Body of pancreas (tissue), 2 donors: ENCODE measurements around the genes OR4N2, KLHL33, APEX1, RNASE12, EDDM3A, RNASE3 and ARHGEF40.

- PRO-cap, result no peak
- RAMPAGE, long total RNA, 2 experiments, result no peak in any of the 2 experiments
Observed at GRCh38 chr14:19803569-19804046, at the start of gene OR4N2. Gene OR4N2 (plus strand): TSS chr14:19803770.

GRCh38 chr14:20376130-20376739 is 32.8 kb downstream of the PARP2 start:
- PRO-cap, result no peak
- RAMPAGE, long total RNA, 2 experiments, result no peak in any of the 2 experiments

DNA sequence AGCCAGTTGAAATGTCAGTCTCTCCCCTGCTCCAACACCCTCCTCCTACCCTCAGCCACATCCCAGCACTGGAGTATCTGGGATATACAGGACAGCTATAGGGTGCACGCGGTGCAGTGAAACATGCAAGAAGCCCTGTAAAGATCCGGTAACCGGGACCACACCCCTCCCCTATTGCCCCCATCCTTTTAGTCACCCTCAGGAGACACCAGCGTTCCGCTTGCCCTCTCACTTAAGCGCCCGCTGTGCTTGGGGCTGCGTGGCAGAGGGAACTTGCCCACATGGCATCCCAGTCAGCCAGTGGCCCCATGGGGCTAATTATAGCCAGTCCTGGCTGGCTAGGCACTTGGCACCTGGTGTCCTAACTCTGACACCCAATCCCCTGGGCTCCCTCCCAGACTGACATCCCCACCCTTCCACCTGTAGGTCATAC is at the start of gene KLHL33:
KLHL33 (minus strand) TSS at position 264 of the 433 bp plus-strand sequence.
- PRO-cap, result no peak
- RAMPAGE, long total RNA, 2 experiments, result no peak in any of the 2 experiments

- PRO-cap, result bidirectional peak, plus-strand start at chr14:20455233, minus-strand start at chr14:20455044; unidirectional peak, plus-strand start at chr14:20455499
- RAMPAGE, long total RNA, 2 experiments, result start-site peak on the plus strand in 2 of 2 experiments, at chr14:20455224-20455259 at its widest, 318 to 420 reads per replicate
Observed at GRCh38 chr14:20455127-20455990, at the start of gene APEX1. Gene APEX1 (plus strand): TSS chr14:20455226.

DNA sequence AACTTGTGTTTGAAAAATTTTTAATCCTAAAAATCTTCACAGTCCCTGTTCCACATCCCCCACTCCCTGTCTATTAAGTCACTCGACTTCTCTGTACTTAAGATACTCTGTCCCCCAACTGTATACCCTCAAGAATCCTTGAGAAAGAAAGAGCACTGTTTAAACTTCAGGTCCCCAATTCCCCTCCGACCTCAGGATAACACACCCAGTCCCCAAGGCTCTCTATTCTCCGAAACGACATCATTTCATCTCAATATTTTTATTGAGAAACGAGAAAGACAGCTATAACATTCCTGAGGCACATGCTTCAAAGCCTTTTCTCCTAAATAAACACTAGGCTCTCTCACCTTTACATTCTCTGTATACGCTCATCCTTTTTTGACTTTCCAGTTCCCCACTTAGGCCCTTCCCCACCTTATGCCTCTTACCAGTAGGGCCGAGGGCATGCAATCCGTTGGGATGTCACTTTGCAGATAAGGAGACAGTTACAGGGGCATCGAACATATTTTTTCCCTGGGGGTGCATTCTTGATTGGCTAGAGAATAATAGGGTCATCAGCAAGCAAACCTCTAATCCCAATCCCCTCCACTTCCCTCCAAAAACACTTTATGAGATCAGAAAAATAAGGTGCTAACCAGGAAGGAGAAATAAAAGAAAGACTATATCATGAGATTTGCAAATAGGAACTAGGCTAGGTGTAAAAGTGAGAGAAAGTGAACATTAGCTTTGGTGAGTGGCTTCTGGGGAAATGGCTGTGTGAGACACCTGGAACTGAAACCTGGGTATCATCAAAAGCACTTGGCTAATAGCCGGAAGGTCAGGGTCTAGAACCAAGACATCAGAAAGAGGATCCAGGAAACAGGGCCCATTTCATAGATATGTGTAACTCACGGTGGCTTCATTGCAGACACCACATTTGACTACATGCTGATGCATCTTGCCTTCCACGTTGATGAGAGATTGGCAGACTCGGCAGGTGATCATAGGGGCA is 1.2 kb downstream of the PIP4P1 start:
- PRO-cap, result no peak
- RAMPAGE, long total RNA, 2 experiments, result no peak in any of the 2 experiments

GRCh38 chr14:20469940-20471044 is 1.1 kb downstream of the PNP start:
- PRO-cap, result bidirectional peak, plus-strand start at chr14:20470185, minus-strand start at chr14:20470044
- RAMPAGE, long total RNA, 2 experiments, result no peak in any of the 2 experiments

- PRO-cap, result no peak
- RAMPAGE, long total RNA, 2 experiments, result no peak in any of the 2 experiments
Observed at GRCh38 chr14:20591222-20591803, at the start of gene RNASE12. Gene RNASE12 (minus strand): TSS chr14:20591376.

- PRO-cap, result no peak
- RAMPAGE, long total RNA, 2 experiments, result no peak in any of the 2 experiments
Observed at GRCh38 chr14:20745689-20745955, at the start of gene EDDM3A. Gene EDDM3A (plus strand): TSS chr14:20745887.

- PRO-cap, result no peak
- RAMPAGE, long total RNA, 2 experiments, result no peak in any of the 2 experiments
Observed at GRCh38 chr14:20798343-20798685, 4.3 kb downstream of the RNASE1 start.

DNA sequence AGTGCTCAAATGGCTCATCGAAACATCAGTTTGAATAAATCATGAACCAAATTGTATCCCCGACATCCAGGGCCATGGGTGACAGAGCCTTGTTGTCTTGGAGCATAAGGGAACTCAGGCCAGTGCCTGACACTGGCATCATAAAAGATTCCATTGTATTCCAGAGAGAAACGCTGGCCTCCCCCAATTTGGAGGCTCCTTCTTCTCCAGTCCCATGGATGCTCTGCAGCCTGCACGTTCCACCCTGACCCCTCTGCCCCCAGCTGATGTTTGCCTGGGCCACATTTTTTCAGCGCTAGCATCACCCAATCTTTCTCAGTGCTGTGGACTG is 281 bp downstream of the RNASE1 start:
- PRO-cap, result no peak
- RAMPAGE, long total RNA, 2 experiments, result no peak in any of the 2 experiments

DNA sequence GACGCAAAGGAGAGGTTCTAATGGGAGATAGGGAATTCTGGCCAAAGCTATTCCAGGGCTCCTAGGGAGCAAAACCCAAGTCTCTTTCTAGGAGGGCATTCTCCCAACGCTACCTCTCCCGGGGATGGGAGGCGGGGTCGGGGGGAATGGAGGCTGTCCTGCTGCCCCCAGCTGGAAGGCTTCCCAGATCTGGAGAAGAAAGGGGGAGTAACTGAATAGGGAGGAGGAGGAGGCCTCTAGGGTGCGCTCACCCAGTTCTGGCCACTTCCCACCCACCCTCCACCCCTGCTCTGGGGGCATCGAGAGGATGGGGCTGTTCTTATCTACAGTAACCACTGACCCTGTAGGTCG is 525 bp upstream of the RNASE1 start:
- PRO-cap, result no peak
- RAMPAGE, long total RNA, 2 experiments, result no peak in any of the 2 experiments

- PRO-cap, result no peak
- RAMPAGE, long total RNA, 2 experiments, result no peak in any of the 2 experiments
Observed at GRCh38 chr14:20891316-20891641, at the start of gene RNASE3. Gene RNASE3 (plus strand): TSS chr14:20891385.

DNA sequence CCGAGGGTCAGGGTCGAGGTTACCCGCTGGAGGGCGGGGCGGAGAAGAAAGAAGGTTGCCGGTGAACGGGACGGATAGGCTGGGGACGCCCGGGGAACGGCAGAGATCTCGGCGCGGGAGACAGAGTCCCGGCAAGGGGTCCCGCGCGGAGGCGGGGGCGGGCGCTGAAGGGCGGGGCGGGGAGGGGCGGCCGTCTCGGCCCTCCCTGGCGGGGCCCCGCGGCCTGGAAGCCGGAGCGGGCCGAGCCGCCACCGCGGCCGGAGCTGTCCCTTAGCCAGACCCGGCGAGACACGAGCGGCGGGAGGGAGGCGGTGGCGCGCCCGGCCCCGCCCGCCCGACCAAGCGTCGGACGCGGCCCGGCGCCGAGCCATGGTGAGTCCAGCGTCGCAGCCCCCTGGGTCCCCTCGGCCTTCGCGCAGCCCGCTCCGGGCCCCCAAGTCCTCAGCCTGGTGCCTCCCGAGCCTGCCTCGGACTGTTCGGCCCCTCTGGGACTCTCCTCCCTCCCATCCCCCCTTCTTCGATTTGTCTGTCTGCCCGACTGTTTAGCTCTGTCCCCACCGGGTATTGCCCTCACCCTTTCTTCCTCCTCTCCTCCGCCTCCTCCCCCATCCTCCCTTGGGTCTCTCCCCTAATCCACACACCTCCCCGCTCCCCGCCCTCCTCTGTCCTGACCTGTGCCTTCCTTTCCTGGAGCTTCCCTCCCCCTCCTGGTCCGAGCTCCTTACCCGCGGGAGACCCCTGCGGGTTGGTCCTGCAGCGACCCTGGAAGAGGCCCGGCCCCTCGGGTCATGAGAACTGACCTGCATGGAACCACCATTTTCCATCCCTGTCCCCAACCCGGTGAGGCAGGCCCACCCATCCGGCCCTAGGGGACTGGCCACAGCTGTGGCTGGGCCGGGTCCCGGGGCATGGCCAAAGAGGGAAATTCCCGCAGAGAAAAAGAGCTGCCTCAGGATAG is at the start of gene ARHGEF40:
ARHGEF40 (plus strand) TSS at position 277 of the 958 bp plus-strand sequence.
- PRO-cap, result bidirectional peak, plus-strand start at position 277 of the sequence, minus-strand start at position 107 of the sequence; bidirectional peak, plus-strand start outside the sequence, minus-strand start at position 910 of the sequence
- RAMPAGE, long total RNA, 2 experiments, result no peak in any of the 2 experiments

GRCh38 chr14:21091604-21092255 is 6.7 kb downstream of the ZNF219 start:
- PRO-cap, result no peak
- RAMPAGE, long total RNA, 2 experiments, result no peak in any of the 2 experiments

GRCh38 chr14:21093922-21094927 is 4.2 kb downstream of the ZNF219 start:
- PRO-cap, result no peak
- RAMPAGE, long total RNA, 2 experiments, result no peak in any of the 2 experiments

GRCh38 chr14:21104452-21105171 is 3.7 kb downstream of the TMEM253 start:
- PRO-cap, result unidirectional peak, minus-strand start at chr14:21104698
- RAMPAGE, long total RNA, 2 experiments, result no peak in any of the 2 experiments

- PRO-cap, result no peak
- RAMPAGE, long total RNA, 2 experiments, result no peak in any of the 2 experiments
Observed at GRCh38 chr14:21169810-21170118, 13.9 kb upstream of the OR5AU1 start.

DNA sequence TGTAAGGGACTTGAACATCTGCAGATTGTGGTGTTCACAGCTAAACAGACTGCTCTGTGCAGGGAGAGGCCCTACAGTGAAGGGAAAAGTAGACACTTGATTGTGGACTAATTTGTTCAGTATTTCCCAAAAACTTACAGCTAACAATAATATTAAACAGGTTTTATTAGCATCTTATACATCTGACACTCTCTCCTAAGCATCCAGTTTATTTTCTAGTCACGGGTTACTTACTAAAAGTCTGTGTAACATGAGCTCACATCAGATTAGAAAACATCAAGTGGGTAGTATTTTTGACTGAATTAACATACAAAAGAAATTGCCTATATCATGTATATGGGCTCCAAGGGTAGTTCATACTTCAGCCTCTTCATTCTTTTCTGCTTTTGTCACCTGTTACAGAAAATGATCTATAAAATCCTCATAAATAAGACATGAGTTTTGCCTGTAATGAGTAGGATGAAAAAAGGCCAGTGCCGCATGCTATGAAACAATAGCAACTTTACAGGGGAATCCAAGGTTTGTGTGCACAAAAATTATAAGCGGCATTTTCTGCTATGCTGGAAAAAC is 53.5 kb upstream of the OR5AU1 start:
- PRO-cap, result no peak
- RAMPAGE, long total RNA, 2 experiments, result no peak in any of the 2 experiments

DNA sequence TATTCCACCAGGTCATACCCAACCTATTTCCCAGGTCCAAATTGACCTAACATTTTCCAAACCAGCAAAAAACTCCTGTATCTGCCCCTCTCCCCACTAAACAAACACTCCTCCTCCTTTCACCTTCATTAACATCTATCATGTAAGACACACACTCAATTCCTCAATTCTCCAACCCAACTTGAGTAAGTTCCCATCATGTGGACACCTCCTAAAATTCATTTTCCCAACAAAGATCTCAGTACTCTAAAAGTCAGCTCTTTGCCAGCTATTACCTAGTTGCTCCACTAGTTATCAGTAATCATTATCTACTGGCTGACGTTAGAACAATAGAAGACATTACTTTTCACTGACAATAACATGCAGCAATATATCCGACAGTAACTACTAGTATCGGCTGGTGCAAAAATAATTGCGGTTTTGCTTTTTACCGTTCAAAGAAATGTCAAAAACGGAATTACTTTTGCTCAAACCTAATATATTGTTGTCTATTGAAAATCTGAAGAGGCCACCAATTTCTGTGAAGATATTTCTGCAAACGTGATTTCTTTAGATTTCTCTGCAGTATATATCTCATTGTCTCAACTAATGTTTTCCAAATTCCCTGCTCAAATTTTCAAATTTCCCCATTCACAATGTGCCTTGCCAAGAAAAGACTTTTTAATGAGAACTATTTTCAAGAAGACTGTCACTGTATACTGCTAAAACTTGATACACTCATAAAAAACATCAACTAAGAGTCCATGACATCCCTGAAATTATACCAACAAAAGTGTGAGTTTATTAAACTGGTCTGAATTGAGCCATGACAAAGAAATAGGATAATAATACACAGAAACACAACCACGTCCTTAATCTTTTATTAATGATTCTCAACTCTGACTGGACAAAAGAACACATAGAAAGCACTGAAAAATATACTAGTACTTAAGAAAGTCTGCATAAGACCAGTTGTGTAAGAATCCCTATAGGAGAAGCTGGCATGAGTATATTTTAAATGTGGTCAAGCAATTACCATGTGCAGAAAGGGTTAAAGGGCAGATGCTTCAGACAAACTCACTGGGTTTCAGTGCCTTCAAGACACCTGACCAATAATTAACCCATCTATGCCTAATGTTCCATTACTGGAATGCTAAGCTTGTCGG is 41.8 kb downstream of the HNRNPC start:
- PRO-cap, result no peak
- RAMPAGE, long total RNA, 2 experiments, result no peak in any of the 2 experiments

DNA sequence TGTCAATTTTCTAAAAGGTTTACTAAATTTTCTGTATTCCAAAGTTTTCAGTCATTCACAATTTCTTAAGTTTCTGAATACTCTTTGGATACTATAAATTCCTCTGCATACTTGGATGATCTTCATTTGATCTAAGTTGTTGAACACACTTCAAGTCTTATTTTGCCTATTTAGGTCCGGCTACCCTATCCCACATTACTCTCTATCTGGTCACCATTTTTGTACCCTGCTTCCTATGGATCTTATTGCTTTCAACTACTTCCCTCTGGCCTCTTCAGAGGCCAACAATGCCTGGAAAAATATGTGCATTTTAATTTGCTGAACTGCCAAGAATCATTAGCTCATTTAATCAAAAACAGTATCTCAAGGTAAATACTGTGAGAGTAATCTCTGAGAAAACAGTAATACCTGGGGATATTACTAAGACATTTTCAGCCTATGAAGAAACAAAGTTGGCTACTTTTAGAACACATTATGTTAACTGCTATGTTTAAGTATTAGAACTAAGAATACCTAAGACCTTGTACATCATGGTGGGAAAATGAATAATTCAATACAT is 27.7 kb downstream of the HNRNPC start:
- PRO-cap, result no peak
- RAMPAGE, long total RNA, 2 experiments, result no peak in any of the 2 experiments